ENCODE measurements around a stretch of chr6.

DNA sequence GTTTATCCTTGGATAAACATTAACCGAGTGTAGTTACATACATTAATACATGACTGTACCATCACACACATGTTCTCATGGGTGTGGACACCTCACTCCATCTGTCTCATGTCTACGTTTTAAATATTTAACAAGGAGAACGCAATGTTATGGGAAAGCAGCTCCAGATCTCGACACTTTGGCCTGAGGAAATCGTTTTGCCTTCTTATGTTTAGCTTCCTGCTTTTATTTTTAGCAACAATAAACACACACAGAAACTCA is 110.7 kb downstream of the ERMARD start:
- RRBS: no CpG with 5 or more reads among the region's 5 CpGs

GRCh38 chr6:169921910-169922148 is 170.4 kb downstream of the ERMARD start:
- RRBS: no CpG with 5 or more reads among the region's 8 CpGs

DNA sequence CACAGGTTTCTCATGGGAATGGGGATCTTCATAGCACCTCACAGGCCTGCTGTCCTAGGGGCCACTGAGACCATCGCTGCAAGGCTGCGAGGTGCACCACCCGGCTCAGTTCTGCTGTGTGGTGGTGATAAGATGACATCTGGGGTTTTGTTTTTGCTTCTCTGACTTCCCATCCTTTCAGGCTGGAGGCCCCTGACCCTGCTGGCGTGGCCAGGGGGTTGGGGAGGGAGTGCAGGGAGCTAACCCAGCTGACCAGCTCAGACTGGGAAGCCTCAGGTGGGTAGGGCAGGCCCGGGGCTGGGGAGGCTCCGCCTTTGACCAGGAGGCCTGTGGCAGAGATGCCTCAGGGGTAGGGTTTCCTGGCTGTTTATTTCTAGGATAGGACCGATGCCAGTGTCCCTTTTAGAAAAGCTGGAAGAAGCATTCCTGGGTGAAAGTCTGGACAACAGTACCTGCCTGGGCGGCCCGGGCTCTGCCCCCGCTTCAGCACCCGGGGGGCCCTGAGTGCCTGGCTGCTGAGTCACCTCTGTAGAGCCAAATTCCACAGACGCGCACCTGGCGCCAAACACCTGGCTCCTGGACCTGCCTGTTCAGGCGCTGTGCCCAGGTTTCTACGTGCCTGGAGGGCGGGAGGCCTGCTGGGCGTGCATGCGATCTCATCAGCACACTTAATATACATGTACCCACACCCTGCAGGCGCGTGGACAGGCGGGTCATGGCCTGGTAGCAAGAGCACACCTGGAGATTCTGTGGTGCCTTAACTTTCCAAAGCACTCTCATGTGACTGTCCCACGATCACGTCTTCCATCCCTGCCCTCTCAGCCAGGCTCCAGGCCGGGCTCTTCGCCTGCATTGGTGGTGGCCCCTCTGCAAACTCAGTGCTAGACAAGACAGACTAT is 264.6 kb downstream of the DLL1 start:
- RRBS: no CpG with 5 or more reads among the region's 26 CpGs

DNA sequence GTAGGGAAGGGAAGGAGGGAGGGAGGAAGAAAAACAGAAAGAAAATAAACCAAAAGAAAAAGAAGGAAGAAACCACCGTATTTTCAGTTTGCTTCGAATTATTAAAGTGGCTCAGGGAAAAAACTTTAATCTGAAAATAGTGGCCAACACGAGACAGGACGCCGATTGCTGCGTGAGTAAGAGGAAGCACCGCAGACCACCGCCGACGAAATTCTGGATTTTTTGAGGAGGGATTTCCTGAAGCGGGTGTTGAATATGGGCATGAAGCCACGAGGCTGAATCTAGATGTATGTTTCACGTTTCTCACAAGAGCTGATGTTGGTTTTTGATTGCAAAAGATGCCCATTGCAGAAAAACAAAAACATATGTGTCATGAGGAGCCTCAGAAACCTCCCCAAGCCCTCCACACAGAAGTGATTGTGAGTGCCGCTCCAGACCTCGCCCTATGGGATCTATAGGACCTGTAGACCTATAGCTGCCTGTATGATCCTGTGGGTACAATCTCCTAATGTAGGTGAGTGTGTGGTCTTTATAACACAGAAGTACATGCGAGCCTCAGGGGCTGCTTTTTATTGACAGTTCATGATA is 244.1 kb downstream of the DLL1 start:
- RRBS: no CpG with 5 or more reads among the region's 16 CpGs

- RRBS: no CpG with 5 or more reads among the region's 27 CpGs
Observed at GRCh38 chr6:170167465-170168127, 123.3 kb downstream of the DLL1 start.

- RRBS: 2% methylated on average over 13 of the region's 88 CpGs
Observed at GRCh38 chr6:170289506-170290245, 1.2 kb downstream of the DLL1 start.

DNA sequence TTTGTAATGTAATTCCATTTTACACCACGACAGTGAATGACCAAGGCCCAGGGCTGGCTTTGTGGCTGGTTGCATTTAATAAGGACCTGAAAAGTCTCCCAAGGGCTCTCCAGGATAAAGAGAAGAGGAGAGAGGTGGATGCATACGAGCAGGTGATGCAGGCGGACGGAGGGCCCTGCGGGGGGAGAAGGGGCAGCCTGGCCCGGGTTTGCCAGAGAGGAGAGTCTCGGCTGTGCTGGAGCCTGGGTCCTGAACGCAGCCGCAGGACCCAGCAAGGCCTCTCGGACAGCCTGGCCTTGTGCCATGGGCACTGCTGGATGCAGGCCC is 98.3 kb downstream of the PSMB1 start:
- RRBS: no CpG with 5 or more reads among the region's 10 CpGs

Data from epithelial cell of esophagus (primary cell).